Tongue (tissue), 2 donors: ENCODE results near the genes HOXB3, HOXB7 and UBE2Z.

DNA sequence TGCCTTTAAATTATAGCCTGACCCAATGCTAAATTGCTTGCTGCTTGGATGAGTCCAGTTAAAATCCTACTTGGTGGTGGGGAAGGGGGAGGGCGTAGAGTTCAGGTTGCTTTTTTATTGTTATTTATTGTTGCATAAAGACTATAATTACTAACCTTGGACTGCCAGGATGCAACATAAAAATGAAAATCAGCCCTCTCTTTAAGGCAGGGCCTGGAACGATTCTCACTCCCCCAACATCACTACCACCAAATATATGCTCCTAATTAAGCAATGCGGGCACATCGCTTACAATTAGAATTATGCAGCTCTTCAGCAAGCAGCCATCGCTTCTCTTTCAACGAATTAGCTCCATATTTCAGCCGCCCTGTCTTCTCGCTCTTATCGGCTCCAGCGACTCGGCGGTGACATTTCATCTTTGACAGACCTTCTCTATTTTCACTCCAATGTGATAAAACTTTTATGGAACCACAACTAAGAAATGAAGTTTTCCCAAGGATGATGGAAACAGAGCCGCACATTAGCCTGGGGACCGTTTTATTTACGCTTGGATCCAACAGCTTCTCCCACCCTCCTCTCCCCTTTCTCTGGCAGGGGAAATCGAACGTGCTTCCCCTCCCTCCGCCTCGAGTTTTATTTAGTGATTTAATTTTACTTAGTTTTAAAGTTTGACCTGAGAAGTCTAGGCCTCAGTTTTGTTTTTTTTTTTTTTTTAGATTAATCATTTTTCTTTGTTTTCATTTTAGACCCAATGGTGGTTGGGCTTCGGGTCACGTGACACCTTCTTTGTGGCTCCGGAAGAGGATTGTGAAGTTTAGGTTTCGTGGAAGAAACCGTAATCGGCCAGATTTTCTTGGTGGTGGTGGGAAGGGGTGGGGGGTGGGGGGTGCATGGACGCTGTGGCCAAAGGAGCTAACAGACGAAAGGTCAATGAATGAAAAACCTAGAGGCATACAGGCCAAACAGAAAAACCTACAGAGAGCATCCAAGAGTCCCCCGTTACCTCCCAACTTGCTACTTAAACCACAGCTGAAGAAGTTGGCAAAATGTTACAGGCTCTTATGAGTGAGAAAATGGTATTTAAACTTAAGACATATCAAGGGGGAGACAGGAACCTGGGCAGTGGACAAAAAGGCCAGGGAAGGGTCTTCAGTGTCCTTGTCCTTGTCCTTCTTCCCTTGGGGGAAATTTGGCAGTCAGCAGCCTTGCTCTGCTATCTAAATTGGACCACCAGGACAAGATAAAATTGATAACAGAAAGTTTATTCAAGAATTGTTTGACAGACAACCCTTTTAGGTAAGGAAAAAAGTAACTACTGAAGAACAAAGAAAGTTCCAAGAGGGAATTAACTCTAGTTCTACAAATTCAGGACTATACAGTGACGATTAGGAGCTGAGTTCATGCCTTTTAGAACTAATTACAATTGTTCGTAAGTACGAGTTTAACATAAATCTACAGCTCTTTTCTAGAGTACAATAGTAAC, 3.3 kb upstream of the HOXB2 start:
- RAMPAGE, long total RNA, result no peak

GRCh38 chr17:48555190-48556134, 10.6 kb upstream of the HOXB2 start:
- RAMPAGE, long total RNA, result no peak

DNA sequence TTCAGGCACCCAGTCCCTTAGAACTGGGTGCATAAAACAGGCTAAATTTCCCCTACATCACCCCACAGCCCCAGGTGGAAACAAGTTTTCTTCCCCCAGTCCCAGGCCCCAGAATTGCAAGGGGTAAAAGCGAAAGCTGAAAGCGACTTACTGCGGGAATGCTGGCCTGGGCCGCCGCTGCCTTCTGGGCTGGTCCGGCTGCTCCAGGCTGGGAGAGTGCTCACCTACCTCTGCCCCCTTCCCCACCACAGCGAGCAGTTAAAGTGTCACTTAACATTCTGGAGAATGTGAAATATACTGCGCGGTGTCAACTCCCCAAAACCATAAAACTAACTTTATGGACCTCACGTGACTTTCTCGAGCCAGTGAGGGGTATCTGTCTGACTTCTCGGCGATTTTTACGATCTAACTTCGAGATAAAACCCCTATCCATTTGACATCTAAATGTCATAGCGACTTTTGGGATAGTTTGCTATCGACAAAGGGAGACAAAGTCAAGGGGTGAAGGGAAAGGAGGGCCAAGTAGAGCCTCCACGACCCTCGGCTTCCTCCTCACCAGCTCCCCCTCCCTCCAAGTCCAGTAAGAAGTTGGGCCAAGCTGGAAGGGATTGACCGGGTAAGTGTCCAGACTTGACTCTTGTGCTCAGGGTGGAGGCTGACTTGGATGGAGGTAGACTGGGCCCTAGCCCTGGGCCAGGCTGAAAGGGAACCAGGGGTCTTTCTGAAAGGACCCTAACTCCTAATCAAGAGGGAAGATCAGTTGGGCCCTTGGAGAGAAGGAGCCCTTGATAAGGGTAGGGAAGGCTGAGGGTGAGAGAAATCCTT, at the start of gene HOXB3:
Gene HOXB3 (minus strand): TSS at position 268 of the 825 bp plus-strand sequence.
- RAMPAGE, long total RNA, result no peak

DNA sequence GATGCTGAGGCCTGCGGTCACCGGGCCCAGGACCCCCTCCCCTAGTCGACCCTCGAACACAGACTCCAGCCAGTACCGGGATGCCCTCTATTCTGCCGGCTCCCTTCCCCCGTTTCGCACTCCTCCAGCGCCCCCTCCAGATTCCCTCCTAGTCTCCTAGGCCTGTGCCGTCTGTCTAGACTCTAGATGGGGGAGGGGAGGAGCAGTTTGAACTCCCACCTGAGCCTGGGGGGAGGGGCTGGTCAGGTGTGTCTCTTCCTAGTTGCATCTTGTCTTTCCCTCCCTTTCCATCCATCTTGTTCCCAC, 3.1 kb upstream of the HOXB5 start:
- RAMPAGE, long total RNA, result no peak

GRCh38 chr17:48610887-48611257, at the start of gene HOXB7:
HOXB7 (minus strand) TSS chr17:48611017.
- RAMPAGE, long total RNA, result no peak

DNA sequence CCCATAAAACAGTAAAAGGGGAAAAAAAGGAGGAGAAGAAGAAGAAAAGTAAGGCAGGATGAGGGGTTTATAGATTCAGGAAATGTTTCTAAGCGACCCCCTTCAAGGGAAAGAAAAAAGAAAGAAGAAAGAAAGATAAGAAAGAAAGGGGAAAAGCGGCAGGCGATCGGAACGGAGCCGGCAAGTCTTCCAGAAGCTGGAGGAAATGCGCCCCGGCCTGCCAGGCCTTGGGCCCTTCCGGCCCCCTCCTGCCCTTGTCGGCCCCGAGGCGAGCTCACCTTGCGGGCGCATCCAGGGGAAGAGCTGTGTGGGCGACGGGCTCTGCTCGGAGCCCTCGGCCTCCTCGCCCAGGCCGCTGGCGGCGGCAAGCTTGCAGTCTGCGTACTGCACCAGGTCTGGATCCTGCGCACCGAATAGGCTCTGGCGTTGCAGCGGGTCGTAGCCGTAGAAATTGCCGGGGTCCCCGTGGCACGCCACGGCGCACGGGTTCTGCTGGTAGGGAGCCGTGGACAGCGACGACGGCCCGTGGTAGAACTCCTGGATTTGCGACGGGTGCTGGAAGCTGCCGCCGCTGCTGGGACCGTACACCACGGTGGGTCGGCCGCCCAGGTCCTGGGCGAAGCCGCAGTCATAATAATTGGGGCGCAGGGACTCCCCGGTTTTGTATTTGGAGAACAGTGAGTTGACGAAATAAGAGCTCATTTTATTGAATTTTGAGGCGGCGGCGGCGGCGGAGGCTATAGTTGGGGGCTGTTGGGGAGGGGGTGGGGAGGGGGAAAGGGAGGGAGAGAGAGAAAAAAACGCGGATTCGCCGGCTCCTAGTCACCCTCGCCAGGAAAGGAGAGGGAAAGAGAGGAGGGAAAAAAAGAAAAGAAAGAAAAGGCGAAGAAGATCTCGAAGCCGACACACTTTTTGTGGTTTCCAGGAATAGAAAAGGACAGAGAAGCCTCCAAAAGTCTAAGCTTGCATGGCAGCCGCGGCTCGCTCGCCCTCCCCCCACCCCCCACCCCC, 784 bp downstream of the HOXB8 start:
- RAMPAGE, long total RNA, result no peak

DNA sequence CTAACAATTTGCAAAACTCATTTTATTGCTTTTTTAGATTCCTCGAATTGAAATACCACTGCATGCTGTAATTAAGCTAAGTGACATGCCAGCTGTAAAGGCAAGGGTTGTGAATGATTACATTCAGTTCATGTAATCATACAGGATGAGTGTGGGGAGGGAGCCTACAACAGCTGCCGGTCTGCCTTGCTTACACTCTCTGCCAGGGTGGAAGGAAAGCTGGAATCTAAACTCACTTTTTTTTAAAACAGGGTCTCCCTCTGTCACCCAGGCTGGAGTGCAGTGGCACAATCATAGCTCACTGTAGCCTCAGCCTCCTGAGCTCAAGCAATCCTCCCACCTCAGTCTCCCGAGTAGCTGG, 29.2 kb upstream of the HOXB13 start:
- RAMPAGE, long total RNA, result no peak

- RAMPAGE, long total RNA, result no peak
Observed at GRCh38 chr17:48800967-48801286, 16.1 kb downstream of the TTLL6 start.

DNA sequence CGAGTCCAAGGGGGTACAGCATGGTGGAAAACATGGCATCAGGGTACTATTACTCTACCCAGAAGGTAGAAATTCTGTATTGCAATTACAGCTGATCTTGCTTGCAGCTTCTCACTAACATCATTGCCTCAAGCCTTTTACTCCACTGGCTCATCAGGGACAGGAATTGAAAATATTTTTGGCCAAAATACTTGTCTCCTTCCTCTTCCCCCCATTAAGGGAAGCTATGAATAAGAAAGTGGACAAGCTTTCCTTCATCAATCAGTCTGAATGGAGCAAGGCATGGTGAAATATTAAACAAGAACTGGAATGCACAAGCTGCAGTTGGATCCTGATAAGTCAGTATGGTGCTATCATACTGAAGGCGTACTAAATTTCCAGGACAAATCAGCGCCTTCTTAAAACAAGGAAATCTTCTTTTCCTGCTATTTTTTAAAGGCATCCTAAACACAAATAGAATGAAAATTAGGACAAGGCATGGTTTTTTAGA, 12.9 kb downstream of the TTLL6 start:
- RAMPAGE, long total RNA, result no peak

DNA sequence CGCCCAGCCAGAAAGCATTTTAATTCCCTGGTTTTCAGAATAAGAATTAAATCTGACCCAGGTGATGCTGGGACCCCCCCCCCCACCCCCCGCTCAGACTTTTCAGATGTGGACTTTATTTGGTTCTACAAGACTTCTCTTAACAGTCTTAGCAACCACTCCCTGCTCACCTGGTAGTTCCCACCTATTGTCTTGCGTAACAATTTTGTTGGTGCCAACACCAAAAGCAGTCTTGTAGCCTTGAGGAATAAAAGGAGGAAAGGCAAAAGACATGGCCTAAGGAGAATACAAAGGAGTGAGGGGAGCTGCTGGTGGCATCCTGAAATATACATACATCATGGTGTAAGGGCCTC, 5.1 kb downstream of the TTLL6 start:
- RAMPAGE, long total RNA, result no peak

DNA sequence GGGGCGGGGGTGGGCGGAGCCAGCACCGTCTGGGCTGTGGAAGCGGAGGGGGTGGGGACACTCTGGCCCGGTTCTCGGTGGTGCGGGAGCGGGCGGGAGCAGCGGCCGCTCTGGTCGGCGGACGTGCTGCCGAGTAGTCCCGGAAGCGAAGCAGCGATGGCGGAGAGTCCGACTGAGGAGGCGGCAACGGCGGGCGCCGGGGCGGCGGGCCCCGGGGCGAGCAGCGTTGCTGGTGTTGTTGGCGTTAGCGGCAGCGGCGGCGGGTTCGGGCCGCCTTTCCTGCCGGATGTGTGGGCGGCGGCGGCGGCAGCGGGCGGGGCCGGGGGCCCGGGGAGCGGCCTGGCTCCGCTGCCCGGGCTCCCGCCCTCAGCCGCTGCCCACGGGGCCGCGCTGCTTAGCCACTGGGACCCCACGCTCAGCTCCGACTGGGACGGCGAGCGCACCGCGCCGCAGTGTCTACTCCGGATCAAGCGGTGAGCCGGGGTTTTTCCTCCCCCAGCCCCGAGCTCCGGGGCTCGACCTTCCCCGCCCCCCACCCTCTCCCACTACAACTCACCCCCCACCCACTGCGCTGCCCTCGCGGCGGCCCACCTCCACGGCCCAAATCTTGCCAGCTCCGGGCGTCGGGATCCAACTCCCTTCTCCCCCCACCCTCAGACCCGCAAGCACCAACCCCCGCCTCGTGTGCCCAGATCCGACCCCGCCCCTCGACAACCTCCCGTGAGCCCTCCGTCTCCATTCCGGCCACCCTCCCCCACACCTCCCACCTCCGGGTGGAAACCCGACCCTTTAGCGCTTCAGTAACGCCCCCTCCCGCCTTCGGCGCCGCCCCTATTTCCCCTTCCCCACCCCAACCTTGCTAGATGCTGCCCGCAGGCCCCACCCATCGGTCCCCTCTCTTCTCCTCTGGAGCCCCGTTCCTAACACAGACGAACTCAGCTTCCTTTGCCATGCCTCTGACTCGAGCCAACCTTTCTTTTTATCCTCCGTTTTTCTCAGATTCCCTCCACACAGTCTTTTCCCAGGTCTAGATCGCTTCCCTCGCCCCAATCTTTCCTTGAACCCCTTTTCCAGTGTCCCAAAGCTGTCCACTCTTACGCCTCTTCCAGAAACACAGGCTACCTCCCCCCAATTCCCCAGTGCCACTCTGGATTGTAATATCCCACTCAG, at the start of gene UBE2Z:
Gene UBE2Z (plus strand): TSS at position 60 of the 1,170 bp plus-strand sequence.
- RAMPAGE, long total RNA, result no peak

DNA sequence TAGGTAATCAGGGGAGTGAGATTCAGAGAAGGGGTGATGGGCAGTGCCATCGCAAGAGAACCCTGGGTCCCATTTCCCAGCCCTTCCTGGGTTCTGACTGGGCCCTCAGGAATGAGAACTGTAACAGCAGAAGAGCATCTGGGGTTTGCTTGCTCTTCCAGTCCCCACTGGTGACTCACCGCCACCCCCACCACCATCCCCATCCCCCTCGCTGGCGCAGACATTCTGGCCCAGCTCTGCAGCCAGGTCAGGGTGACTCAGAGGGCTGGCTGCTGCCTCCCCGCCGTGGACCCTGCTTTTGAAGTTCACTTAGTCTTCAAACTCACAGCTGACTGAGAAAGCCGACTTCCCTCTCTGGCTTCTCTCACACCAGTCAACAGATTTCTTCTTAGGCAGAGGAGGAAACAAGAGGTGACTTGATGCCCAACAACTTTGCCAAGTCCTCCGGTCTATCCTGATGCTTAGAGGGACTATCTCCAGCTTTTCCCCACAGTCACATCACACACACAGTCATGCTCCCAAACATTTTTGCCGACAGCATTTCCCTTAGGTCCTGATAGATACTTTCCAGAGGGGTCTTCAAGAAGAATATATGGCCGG, 4.0 kb upstream of the GIP start:
- RAMPAGE, long total RNA, result no peak

GRCh38 chr17:49231821-49232032, 1.1 kb upstream of the PHOSPHO1 start:
- RAMPAGE, long total RNA, result no peak

- RAMPAGE, long total RNA, result no peak
Observed at GRCh38 chr17:49259714-49260015, 29.1 kb upstream of the PHOSPHO1 start.

DNA sequence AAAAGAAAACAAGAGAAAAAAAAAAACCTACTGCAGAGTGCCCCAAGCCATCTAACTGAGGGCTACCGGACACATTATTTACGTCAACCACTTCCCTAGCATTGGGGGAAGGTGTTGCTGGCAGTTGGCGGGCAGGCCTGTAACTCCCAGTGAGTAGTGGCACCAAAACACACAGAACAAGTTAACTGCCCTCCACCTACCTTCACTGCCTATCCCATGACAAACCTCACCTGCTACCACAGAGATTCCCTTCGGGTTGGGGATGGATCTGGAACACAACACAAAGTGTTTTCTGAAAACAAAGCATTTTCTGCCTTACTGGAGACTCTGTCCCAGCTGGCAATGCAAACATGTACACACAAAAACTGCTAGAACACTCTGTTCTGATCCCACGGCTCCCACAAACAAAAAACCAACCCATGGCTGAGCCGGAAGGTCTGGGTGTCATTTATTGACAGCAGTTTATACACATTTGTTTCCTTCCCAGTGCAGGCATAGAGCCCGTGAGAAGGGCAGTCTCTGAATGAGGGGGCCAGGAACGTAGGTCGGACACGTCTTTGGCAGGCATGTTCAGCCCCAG, 11.0 kb downstream of the PHB1 start:
- RAMPAGE, long total RNA, result no peak

DNA sequence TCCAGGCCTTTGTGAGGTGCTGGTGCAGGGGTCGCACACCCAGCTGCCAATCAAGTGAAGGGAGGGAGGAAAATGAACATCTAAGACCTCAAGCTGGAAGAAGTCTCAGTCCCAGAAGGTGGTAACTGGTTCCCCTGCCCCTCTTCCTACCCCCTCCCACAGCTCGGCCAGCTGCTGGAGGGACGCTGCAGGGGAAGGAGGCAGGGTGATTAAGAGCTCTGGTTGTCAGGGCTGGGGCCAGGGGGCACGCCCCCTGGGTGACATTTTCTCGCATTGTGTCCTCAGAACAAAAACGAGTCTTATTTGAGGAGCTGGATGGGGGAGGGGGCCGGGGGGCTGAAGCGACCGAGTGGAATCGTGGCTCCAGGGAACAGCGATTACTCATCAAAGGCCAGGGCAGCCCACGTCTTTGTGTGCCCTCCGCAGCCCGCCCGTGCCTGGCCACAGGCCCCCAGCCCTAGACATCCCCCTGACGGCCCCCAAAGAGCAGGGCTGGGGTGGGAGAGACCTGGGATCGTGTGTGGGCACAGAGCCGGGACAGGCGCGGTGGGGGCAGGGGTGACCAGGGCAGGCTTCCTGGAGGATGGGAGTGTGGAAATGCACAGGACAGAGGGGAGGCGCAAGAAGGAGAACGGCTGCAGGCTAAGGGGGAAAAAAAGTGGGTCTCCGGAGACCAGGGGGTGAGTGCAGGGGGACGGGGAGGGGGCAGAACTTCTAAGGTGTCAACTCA, 23.7 kb upstream of the PHB1 start:
- RAMPAGE, long total RNA, result no peak

DNA sequence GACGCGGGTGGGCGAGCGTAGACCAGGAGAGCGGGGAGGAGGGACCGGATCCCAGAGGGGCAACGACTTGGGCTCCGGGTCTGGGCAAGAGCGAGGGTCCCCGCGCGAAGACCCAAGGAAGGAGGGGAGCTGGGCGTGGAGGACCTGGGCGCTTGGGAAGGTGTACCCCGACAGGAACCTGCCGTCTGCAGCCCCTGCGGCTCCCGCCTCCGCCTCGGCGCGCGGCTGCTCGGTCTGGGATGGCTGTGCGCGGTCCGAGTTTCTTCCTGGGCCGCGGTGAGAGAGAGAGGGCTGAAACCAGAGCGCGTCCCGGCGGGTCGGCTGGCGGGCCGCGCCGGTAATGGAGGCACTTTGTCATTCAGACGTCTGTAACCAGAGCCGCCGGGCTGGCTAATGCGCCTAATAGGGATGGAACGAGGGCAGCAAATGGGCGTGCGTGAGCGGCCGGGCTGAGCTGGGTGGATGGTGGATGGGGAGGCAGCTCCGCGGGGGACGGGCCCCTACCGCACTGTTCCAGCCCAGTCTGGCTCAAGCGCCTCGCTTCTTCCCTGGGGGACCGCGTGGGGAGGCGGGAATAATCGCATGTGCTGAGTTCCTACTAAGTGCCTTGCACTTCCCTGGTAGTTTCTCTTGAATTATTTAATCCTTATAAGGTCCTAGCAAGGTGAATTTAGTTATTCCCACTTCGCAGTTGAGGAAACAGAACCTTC, 2.4 kb downstream of the NGFR start:
- RAMPAGE, long total RNA, result no peak

GRCh38 chr17:49513125-49514101, 18.3 kb downstream of the NGFR start:
- RAMPAGE, long total RNA, result no peak

GRCh38 chr17:49556188-49556649, 19.5 kb upstream of the NXPH3 start:
- RAMPAGE, long total RNA, result no peak

- RAMPAGE, long total RNA, result no peak
Observed at GRCh38 chr17:49577103-49577504, 1.4 kb downstream of the NXPH3 start.